ENCODE measurements around the genes C9orf85, TMC1 and PCSK5.

GRCh38 chr9:71911376-71912243 is at the start of gene C9orf85:
Gene C9orf85, plus strand, starts transcription at chr9:71911639.
- PRO-cap, 2 experiments, result peak in 2 of 2 experiments; most common plus-strand start chr9:71911480 (in 2); most common minus-strand start chr9:71911880 (in 2)

DNA sequence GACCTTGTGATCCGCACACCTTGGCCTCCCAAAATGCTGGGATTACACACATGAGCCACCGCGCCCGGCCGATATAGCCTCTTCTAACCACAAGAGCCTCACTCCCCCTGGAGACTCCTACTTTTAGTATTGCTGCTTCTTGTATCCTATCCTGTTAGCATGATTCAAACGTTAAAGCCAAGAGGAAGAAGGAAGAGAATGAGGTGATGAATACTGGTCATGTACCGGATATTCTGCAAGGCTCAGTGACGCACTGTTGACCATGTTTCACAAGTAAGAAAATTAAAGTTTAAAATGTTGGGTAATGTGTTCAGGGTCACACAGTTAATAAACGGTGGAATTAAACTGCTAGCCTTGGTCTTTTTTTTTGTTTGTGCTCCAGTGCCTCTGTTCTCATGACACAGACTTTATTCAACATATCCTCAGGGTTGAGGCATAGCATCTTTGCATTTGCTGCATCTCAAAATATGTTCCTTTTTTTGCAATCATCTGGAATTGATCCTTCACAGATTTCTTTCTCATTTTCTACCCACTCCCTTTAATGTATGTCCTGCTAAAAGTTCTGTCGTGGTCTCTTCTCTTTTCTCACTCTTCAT is 17.9 kb downstream of the C9orf57 start:
- PRO-cap, 2 experiments, result no peak in any of the 2 experiments

DNA sequence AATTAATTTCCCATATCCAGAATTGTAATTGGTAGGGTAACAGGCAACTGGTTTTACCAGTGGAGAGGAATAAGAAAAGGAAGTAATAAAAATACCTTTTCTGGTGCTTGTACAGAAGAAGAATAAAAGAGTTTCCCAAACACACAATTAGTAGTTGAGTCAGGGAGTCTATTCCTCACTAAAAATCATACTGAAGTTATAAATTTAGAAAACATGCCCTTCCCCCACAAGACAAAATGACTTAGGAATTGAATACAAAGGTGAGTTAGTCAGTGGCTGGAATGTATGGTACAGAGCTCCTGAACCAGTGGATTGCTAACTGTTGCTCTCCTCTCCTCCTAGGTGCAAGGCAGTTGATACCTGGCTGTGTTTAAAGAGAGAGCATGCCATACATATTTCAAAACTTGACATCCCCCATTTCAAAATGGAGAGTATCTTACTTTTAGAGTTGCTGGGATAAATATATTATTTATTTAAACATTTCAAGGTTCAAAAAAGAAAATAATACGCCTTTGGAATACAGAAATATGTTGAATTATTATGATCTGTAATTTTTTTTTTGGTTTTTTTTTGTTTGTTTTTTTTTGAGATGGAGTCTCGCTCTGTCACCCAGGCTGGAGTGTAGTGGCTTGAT is 1.9 kb downstream of the GDA start:
- PRO-cap, 2 experiments, result no peak in any of the 2 experiments

GRCh38 chr9:72521417-72521837 is at the start of gene TMC1:
Gene TMC1, plus strand, starts transcription at chr9:72521608.
- PRO-cap, 2 experiments, result no peak in any of the 2 experiments

DNA sequence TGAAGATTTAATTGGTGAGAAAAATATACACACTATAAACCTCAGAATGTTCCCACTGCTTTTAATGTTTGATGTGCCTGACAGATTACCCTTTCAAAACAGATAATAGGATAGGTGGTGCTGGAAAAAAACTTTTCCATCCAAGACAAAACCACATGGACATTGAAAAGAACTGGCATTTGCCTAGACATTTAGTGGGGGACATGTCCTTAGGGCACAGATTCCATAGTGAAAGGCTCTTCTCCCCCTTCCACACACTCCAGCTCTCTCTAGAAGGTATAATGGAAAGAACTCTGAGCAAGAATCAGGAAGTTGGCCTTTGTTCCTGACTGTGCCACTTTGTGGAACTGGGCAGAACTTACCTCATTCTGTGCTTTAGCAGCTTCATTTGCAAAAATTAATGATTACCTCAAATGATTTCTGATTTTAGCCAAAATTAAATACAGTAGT is 43.1 kb downstream of the TMC1 start:
- PRO-cap, 2 experiments, result no peak in any of the 2 experiments

DNA sequence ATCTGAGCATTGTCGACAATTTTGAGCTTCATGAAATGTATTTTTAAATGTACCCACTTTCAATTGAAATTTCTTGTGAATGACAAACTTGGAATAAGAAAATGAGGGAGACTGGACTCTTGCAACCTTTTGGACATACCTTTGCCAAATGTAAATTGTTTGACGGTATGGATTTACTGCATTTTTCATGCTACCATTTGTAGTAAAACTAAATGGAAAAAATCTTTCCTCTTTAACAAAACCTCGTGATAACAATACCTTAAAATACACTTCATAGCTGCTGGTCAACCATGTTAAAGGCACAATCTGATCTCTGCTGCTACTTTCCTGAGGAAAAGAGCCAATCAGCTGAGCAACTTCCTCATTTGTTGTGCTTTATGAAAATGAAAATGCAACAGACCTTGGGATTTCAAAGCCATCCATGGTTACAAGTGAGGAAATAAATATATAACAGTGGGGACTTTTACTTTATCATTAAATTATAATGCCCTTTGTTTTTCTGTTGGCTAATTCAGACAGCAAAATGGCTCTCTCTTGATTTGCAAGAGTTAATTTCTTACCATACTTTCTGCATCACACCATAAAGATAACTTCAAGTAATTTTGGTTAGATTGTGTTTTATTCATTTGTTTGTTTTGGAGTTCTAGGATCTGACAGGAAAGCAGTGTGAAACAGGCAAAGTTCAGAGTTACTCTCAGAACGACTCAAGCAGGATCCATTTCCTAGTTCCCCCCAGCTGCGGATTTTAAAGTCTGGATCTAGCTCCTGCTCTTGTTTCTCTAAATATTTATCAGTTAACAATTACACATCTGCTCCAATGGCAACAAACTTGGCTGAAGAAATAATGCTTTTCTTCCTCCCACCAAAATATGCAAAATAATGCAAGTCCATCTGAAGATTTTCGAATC is 1.1 kb downstream of the ALDH1A1 start:
- PRO-cap, 2 experiments, result no peak in any of the 2 experiments

- PRO-cap, 2 experiments, result no peak in any of the 2 experiments
Observed at GRCh38 chr9:72997182-72998261, 44.7 kb upstream of the ALDH1A1 start.

- PRO-cap, 2 experiments, result no peak in any of the 2 experiments
Observed at GRCh38 chr9:73153649-73154645, 2.3 kb downstream of the ANXA1 start.

- PRO-cap, 2 experiments, result no peak in any of the 2 experiments
Observed at GRCh38 chr9:74087700-74088454, 409.3 kb upstream of the RORB start.

DNA sequence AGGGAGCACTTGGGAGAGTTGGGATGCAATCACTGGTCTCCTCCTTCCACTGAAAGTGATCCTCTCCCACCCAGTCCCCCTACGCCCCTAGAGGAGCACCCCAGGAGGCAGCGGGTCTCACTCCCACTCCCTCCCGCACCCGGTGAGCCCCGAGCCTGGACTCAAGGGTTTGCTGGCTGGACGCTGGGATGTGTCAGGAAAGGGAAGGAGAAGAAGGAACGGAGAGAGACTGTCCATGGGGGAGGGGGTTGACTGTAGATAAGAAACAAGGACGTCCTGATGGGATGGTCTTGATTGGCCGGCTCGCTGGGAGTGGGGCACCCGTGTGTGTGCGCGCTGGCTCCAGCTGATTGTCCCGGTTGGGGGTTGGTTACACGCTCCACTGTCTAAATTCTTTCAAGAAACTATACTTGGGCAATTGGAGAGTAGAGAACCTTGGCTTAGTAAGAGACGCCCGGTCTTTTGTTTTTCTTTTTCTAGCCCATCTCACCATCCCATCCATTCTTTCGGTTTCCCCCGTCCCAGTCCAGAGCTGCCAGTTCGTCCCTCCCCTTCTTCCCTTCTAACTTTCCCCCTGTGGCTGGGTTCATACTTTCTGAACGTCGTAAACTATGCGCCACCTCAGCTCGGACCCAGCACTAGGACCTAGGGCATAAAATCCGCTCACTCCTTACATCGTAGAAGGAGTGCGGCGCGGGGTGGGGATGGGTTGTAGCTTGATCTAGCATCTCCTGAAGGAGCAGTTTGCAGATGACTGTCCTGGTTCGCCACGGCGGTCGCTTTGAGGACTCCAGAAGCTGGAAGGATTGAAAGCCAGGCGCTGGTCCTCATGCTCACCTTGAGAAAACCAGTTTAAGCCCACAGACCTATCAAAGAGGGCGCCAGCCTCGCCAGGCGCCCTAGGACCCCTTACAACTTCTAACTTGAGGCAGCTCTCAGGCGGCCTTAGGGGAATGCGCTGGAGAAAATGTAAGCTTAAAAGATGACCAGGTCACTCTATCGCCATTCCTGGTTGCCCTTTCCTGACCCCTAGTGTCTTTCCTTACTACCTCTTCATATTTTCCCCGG is 2.4 kb downstream of the RORB start:
- PRO-cap, 2 experiments, result peak in 1 of 2 experiments; most common plus-strand start position 353 of the sequence (in 1); most common minus-strand start position 192 of the sequence (in 1)

DNA sequence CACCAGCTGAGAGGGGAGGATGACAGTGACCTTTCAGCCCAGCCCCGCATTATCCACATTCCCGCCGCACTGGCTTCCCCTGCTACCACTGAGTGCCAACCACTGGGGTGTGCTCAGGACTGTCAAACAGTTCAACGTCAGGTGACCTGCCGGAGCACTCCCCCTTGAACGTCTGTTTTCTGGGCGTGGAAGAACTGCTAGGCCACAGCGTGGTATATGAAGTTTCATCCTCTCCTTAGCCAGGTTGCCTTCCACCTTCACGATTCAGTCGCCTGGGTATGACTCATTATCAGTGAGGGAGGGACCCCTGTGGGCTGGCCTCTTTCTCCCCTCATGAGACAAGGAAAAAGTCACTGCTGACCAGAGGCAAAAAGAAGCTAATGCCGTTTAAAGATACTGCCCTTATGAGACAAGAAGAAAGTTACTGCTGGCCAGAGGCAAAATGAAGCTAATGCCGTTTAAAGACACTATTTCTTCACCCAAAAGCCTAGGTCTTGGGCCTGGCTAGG is 4.7 kb downstream of the NMRK1 start:
- PRO-cap, 2 experiments, result no peak in any of the 2 experiments

GRCh38 chr9:75089520-75089872 is 1.2 kb downstream of the OSTF1 start:
- PRO-cap, 2 experiments, result no peak in any of the 2 experiments

DNA sequence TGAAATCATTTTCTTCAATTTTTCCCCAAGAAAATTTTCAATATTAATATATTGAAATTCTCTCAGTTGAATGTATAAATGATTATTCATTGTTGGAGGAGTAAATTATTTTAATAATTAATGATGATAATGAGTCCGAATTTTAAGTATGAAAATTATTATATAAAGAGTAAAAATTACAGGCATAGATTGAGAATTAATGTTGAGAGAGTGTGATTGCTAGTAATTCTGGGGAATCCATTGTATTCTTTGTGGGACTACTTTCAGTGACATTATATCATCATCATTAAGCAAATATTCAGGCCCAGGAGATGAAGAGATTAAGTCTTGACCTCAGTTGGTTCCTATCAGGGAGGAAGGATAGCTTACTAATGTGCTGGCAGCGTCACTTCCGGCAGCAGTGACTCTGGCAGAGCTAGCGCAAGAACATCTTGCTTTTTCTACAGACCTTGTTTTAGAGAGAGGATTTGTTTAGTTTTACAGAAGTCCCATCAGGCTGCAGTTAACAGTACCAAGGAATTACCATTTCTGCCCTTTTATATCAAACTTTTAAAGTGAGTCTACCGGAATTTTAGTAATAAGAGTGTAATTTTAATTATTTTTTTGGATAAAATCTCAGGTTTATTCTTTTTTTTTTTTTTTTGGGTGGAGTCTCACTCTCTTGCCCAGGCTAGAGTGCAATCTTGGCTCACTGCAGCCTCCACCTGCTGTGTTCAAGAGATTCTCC is 20.2 kb downstream of the OSTF1 start:
- PRO-cap, 2 experiments, result no peak in any of the 2 experiments

DNA sequence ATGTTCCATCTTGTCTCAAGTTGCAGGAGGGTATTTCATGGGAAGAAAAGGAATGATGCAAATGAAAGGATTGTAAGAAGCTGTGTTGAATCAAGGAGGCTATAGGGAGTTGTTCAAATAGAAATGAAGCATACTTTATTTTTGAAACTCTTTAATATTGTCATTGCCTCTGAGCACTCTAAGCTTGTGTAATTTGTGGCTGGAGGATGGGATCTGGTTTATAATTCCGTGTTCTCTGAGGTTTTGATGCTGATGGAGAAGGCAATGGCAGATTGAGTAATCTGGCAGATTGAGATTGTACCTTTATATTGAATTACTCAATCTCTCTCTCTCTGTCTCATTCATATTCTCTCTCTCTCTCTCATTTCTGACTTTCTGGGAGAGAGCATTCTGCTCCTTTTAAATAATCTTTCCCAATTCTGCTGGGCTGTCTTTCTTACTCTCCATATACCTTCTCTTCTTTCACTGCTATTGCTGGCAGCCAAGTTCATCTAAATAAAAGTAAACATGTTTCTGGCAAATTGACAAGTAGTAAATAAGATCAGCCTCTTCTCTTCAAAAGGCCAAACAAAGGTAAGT is 288.6 kb downstream of the OSTF1 start:
- PRO-cap, 2 experiments, result no peak in any of the 2 experiments

DNA sequence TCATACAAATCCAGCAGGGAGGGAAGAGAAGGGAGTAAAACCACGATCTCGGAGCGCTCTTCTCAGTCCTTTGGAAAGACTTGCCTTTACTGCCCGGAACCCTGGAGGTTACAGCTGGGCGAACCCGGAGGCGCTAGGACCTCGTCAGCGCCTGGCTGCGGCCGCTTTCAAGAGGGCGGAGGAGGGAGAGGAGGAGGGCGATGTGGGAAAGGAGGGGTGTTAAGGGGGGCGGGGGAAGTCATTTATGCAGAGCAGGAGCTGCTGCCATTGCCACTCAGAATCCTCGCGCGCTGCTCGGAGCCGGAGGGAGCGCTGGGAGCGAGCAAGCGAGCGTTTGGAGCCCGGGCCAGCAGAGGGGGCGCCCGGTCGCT is at the start of gene PCSK5:
PCSK5 (plus strand) TSS at position 270 of the 371 bp plus-strand sequence.
- PRO-cap, 2 experiments, result peak in 2 of 2 experiments; most common plus-strand start position 285 of the sequence (in 2); most common minus-strand start position 82 of the sequence (in 1)

DNA sequence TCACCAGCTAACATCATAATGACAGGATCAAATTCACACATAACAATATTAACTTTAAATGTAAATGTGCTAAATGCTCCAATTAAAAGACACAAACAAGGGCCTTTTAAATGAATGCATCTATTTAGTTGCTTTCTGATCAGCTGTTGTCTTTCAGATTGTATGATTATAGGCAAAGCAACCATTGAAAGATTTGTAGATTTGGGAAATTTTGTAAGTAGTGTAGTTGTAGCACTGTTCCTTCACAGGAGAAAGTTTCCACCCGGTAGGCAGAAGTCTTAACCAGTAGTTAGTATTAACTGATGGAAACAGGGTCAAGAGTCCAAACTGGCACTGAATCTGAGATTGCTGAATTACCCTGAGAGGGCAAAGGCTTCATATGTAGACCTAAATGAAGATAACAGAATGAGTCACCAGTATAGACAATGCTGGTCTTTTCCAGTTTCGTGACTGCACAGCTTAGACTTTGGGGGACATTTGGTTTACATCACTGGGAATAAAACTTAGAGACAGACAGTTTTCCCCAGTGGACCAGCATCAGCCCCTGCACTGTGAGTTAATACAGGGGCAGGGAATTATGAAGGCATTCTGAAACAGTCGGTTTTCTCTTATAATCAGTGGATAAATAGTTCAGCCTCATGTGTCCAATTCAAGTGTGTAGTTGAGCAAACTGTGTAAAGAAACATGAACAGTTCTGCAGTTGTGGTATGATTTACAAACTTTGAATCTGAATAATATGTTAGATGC is 60.5 kb downstream of the PCSK5 start:
- PRO-cap, 2 experiments, result no peak in any of the 2 experiments

GRCh38 chr9:76067645-76068272 is 177.3 kb downstream of the PCSK5 start:
- PRO-cap, 2 experiments, result no peak in any of the 2 experiments

GRCh38 chr9:76071443-76072172 is 181.1 kb downstream of the PCSK5 start:
- PRO-cap, 2 experiments, result no peak in any of the 2 experiments

- PRO-cap, 2 experiments, result no peak in any of the 2 experiments
Observed at GRCh38 chr9:76586437-76587311, 127.7 kb downstream of the GCNT1 start.

- PRO-cap, 2 experiments, result no peak in any of the 2 experiments
Observed at GRCh38 chr9:76614751-76615680, 156.0 kb downstream of the GCNT1 start.